ENCODE measurements around a stretch of chr6.

DNA sequence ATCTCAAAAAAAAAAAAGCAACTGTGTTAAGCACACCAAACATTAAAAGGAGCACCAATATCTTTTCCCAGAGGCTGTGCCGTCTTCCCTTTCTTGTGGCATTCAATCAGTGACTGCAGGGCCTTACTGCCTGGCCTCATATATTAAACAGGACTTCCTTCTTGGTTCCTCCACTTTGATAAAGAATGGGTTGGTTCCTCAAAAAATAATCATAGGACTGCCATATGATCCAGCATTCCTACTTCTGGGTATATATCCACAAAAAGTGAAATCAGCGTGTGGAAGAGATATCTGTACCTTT lies 40.2 kb upstream of the GFOD1 start:
- PRO-cap, result no peak
- RRBS, result no CpG with 5 or more reads among the region's 2 CpGs

DNA sequence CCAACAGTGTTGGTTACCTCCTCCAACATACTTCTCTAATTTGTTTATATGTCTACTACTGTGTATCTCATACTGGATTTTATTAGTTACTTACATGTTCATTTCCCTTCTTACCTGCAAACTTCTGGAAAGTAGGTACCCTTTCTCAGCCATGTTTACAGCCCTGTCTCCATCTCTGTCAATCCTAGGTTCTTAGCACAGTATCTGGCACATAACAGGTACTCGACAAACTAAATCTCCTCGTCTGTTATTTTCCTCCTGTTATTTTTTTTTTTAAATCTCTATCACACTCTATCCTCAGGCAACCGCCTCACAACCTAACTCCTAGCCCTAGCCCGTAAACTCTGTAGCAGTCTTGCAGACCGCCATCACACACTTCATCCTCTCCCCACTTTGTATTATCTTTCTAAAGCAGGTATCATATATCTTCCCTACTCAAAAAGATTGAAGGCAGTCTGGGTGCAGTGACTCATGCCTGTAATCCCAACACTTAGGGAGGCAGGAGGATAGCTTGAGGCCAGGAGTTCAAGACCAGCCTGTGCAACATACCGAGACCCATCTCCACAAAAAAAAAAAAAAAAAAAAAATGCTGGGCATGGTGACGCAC lies 23.1 kb downstream of the RANBP9 start:
- PRO-cap, result no peak
- RRBS, result no CpG with 5 or more reads among the region's 7 CpGs

DNA sequence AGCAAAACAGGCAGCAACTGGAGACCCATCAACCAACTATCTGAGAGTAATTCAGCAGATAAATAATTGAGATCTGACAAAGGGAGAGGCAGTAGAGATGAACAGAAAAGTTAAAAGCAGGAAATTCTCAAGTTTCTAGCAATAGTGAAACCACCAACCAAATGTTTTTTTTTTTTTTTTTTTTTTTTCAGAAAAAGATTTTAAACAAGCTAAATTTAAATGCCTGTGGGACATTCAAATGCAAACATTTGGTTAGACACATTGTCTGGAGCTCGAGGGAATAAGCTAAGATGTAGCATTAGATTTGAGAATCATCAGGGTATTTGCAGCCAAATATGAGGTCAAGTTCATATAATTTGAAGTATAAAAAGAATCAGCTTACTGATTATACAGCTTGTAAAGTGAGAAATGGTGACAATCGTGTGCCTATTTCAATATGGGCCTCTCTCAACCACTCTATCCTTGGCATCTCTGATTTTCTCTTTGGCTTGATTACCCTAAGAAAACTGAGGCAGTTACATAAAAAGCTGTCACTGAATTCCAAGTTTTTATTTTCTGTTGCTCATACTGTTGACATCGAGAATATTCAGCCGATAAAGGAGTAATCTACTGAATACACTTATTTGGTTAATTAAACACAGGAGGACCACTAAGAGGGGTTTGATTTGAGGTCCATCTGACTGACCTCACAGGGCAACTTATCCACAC lies 16.2 kb downstream of the RANBP9 start:
- PRO-cap, result no peak
- RRBS, result no CpG with 5 or more reads among the region's 4 CpGs

GRCh38 chr6:13760883-13761566 lies 49.4 kb upstream of the RANBP9 start:
- PRO-cap, result no peak
- RRBS, result no CpG with 5 or more reads among the region's 9 CpGs

- PRO-cap, result no peak
- RRBS, result no CpG with 5 or more reads among the region's 12 CpGs
These were observed 48.1 kb downstream of the MCUR1 start for GRCh38 chr6:13766049-13766856.

- PRO-cap, result no peak
- RRBS, result no CpG with 5 or more reads among the region's 50 CpGs
These were observed 93.4 kb downstream of the RNF182 start for GRCh38 chr6:14017871-14018875.

DNA sequence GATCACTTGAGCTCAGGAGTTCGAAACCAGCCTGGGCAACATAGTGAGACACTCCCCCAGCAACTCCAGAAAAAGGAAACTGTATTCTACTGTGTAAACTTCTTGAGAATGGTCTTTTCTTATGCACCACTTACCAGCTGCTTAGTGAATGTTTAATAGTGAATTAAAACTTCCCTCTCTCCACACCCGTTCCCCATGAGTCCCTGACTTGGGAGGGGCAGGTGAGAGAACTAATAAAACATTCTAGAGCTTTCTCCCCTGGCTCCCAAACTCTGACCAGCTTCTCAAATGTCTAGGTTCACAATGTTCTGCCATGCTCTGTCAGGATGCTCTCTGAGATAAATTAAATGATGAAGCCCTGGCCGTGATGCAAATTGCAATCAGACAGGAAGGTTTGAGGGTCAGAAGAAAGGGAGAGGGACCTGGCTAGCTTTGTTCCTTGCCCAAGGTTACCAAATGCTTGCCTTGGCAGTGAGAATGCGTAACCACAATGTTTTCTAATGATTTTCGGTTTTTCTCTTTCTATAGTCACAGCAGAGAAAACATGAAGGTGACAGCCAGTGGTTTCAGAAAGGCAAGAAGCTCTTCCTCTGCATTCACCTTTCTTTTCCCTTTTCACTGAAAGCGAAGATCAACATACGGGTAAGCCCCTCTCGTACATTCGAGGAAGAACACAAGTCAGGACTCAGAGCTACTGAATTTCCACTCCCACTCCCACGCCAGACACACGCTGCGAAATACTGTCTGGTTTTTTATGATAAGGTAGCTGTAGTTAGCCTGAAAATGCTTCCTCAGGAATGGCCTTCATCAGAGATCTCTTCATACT lies 7.7 kb upstream of the CD83 start:
- PRO-cap, result no peak
- RRBS, result no CpG with 5 or more reads among the region's 12 CpGs

DNA sequence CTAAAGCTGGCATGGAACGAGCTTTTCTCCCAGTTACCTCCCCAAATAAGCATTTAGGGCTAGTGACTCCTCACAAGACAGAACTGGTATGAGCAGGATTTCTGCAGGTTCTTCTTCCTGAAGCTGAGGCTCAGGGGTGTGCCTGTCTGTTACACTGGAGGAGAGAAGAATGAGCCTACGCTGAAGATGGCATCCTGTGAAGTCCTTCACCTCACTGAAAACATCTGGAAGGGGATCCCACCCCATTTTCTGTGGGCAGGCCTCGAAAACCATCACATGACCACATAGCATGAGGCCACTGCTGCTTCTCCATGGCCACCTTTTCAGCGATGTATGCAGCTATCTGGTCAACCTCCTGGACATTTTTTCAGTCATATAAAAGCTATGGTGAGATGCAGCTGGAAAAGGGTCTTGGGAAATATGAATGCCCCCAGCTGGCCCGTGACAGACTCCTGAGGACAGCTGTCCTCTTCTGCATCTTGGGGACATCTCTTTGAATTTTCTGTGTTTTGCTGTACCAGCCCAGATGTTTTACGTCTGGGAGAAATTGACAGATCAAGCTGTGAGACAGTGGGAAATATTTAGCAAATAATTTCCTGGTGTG lies 17.7 kb downstream of the CD83 start:
- PRO-cap, result no peak
- RRBS, result no CpG with 5 or more reads among the region's 6 CpGs

- PRO-cap, result no peak
- RRBS, result no CpG with 5 or more reads among the region's 7 CpGs
These were observed 341.3 kb upstream of the JARID2 start for GRCh38 chr6:14904591-14904961.

DNA sequence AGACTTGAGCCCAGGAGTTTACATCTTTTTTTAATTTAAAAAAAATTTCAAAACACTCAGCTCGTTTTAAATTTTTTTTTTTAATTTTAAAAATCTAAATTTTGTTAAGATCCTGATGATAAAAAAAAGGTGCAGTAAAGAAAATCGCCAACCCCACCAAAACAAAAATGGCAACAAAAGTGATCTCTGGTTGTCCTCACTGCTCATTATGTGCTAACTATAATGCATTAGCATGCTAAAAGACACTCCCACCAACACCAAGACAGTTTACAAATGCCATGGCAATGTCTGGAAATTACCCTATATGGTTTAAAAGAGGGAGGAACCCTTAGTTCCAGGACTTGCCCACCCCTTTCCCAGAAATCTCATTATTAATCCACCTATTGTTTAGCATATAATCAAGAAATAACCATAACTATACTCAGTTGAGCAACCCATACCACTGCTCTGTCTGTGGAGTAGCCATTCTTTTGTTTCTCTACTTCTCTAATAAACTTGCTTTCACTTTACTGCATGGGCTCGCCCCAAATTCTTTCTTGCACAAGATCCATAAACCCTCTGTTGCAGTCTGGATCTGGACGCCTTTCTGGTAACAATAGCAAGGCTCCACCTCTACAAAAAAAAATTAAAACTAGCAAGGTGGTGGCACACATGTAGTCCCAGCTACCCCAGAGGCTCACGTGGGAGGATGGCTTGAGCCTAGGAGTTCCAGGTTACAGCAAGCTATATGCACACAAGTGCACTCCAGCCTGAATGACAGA lies 278.9 kb upstream of the JARID2 start:
- PRO-cap, result no peak
- RRBS, result no CpG with 5 or more reads among the region's 5 CpGs

- PRO-cap, result no peak
- RRBS, result 66% methylated on average over 6 of the region's 12 CpGs
These were observed 228.5 kb upstream of the JARID2 start for GRCh38 chr6:15017238-15017816.

DNA sequence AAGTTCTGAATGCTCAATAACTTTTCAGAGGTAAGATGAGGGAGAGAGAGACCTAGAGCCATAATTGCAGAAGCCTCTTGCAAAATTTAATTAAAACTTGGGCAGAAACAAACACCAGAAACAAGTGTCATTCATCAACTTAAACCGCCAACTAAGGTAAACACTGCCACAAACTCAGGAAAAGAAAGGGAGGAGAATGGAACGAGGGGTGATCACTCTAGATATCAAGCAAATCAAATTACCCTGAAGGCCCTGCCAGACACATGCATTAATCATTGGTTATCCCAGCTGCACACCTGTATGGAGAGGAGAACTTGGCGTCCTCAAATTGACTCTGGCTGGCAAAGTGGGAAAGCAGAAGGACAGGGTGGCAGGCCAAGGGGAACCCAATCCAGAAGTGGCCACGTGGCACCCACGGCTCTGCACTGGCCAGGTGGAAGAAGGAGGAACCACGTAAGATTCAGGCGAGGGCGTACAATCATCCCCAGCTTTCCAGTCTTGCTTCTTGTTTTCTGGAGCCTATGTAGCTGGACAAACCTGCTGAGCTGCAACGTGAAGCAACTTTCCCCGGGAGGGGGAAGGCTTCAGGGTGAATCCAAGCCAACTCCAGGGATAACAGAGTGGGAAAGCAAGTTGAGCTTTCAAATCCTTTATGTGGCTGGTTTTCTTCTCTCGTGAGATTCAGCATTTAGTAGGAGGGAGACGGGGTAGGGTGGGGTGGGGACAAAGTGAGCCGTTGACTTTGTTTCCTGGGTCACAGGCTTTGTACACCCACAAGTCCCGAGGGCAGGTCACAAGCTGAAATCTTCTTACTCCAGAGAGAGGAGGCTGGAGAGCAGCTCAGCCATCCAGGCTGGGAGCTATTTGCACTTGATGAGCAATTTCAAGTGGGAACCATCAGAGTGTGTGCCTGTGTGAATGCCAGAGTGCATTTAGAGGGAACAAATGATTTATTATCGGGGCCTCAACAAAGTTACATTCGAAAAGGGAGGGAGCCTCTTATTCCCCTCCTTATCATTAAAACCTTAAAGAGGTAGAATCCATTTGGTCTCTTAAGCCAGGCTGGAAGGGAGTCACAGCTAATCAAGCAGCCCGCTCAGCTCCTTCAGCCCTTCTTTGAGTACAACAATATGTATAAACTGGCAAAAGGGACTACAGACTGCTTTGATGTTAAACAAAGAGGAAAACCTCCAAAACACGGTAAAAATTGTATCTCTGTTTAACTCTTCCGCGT lies 156.0 kb upstream of the JARID2 start:
- PRO-cap, result unidirectional peak, plus-strand start at position 560 of the sequence
- RRBS, result no CpG with 5 or more reads among the region's 20 CpGs

DNA sequence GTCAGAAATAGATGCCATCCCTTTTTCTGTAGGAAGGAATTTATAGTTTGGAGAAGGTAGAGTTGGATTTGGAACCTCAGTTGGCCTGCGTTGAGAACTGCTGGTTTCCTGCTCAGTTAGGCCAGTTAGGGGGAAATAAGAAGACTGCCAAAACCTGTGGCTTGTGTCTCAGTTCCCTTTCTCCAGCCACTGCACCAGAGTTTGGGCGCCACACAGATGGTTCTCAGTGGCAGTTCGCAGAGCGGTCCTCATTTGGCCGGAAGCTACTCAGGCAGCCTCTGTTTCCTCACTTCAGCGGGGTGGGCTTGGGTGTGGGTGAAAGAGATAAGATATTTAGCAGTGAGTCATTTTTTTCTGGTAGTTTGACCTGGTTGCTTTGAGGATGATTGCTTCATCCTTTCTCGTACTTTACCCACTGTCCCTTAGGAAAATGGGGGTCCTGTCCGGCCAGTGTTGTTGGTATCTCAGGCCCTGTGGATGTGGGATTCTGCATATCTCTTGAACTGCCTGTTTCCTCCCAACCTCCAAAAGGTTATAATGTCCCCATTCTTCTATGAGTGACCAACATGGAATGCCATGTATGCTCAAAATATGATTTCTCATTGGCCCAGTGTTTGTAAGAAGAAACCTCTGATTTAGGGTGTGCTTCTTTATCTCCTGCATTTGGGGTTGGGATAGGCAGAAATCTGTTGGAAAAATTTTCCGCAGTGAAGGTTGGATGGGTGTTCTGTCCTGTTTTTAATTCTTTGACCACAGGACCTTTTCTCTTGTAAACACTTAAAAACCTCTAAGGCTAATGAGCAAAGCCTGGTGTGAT lies 53.8 kb downstream of the JARID2 start:
- PRO-cap, result no peak
- RRBS, result no CpG with 5 or more reads among the region's 9 CpGs

- PRO-cap, result no peak
- RRBS, result no CpG with 5 or more reads among the region's 1 CpG
These were observed 85.2 kb downstream of the JARID2 start for GRCh38 chr6:15331112-15331486.

DNA sequence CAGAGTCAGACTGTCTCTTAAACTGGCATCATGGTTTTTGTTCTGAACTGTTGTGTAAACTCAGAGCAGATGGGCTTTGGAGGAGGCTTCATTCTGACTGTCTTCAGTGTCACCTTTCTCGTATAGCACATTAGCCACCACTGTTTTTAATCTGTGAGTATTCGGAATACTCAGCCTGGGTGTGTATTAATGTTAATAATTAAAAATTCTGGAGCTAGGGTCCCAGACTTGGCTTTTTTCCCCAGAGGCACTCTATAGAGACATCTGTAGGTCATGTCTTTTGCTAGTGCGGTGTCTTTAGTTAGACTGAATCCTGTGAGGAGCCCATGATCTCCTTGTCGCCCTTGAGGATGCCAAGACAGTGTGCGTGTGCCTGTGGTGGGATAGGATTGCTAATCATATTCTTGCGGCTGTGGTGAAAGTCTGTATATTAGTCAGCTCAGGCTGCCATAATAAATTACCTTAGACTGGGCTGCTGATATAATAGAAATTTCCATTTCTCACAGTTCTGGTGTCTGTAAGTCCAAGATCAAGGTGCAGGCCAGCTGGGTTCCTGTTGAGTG lies 141.1 kb downstream of the JARID2 start:
- PRO-cap, result no peak
- RRBS, result no CpG with 5 or more reads among the region's 6 CpGs

DNA sequence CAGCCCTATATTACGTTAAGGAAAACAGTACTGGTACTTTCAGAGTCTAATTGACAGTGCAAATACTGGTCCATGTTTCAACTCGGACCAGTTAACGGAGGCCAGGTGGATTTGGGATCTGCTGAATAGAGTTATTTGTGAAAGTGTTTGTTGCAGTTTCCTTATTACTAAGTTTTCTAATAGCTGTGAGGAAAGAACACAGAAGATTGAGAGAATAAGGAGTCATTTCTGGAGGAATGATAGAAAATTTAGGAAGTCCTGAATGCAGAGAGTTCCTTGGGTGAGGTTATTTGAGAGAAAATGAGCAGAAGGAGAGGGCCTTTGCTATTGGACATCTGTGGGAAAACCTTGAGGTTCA lies 206.7 kb downstream of the JARID2 start:
- PRO-cap, result no peak
- RRBS, result no CpG with 5 or more reads among the region's 3 CpGs

GRCh38 chr6:15473404-15474293 lies 189.2 kb downstream of the DTNBP1 start:
- PRO-cap, result no peak
- RRBS, result no CpG with 5 or more reads among the region's 10 CpGs

DNA sequence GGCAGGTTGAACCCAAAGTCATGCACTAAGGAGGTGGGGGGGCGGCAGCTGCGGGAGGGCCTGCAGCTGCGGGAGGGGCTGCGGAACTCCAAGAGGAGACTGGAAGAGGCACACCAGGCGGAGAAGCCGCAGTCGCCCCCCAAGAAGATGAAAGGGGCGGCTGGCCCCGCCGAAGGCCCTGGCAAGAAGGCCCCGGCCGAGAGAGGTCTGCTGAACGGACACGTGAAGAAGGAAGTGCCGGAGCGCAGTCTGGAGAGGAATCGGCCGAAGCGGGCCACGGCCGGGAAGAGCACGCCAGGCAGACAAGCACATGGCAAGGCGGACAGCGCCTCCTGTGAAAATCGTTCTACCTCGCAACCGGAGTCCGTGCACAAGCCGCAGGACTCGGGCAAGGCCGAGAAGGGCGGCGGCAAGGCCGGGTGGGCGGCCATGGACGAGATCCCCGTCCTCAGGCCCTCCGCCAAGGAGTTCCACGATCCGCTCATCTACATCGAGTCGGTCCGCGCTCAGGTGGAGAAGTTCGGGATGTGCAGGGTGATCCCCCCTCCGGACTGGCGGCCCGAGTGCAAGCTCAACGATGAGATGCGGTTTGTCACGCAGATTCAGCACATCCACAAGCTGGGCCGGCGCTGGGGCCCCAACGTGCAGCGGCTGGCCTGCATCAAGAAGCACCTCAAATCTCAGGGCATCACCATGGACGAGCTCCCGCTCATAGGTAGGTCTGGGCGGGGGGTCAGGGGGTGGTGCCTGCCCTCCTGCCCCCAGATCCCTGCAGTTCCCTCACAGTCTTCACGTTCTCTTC lies 166.2 kb downstream of the DTNBP1 start:
- PRO-cap, result no peak
- RRBS, result 96% methylated on average over 25 of the region's 59 CpGs

- PRO-cap, result no peak
- RRBS, result no CpG with 5 or more reads among the region's 7 CpGs
These were observed 162.4 kb downstream of the DTNBP1 start for GRCh38 chr6:15500475-15500753.

GRCh38 chr6:15500754-15501849 lies 161.7 kb downstream of the DTNBP1 start:
- PRO-cap, result no peak
- RRBS, result 96% methylated on average over 6 of the region's 42 CpGs

Measured in Caco-2 (cell line).